ENCODE results near the genes TBX10 and GAL.

DNA sequence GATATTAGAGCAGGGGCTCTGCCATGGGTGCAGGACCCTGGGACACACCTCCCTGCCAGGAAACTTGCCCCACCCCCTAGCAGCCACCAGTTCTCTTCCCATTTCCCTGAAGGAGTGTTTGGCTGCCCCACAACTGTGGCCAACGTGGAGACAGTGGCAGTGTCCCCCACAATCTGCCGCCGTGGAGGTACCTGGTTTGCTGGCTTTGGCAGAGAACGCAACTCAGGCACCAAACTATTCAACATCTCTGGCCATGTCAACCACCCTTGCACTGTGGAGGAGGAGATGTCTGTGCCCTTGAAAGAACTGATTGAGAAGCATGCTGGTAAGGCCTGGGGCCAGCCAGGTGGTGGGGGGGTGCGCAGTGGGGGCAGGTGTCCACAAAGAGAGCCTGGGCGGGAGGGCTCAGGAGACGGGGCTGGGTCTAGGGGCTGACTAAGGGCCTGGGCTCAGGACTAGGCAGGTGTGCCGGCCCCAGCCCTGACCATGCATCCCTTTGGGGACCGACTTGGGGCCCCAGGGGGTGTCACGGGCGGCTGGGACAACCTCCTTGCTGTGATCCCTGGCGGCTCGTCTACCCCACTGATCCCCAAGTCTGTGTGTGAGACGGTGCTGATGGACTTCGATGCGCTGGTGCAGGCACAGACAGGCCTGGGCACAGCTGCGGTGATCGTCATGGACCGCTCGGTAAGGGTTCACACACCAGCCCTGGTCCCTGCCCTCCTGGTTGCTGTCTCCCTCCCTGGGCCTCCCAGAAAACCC, 4.3 kb downstream of the NDUFV1 start:
- RRBS, 2 experiments, result no CpG with 5 or more reads among the region's 20 CpGs

GRCh38 chr11:67620714-67621146, 9.0 kb downstream of the NUDT8 start:
- RRBS, 2 experiments, result no CpG with 5 or more reads among the region's 11 CpGs

- RRBS, 2 experiments, result 8% methylated on average over 1 of the region's 17 CpGs; no CpG with 5 or more reads in 1 of the 2 experiments
Observed at GRCh38 chr11:67639639-67640075, at the start of gene TBX10. Gene TBX10 (minus strand): TSS chr11:67639763.

DNA sequence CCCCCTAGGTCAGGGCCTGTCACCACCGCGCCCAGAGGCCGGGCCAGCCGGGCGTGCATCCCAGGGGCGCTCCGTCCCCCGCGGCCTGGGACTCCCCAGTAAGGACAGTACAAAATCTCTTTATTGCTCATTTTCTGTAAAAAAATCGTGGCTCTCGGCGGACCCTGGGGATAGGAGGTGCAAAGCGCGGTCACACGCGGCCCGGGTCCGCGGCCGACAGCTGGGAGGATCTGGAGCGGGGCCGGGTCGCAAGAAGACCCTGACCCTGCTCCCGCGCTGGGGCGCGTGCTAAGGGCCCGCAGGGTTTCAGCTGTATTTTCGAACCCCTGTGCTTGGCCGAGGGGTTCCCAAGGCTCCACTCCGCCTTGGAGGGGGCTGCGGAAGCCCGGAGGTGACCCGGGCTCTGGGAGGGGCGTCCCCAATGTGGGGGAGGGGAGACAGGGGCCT, 36.8 kb upstream of the ALDH3B2 start:
- RRBS, 2 experiments, result no CpG with 5 or more reads among the region's 35 CpGs

GRCh38 chr11:68004776-68005368, 975 bp upstream of the UNC93B1 start:
- RRBS, 2 experiments, result no CpG with 5 or more reads among the region's 12 CpGs

GRCh38 chr11:68011124-68011501, 986 bp downstream of the ALDH3B1 start:
- RRBS, 2 experiments, result 90 to 95% methylated on average over 4 to 6 of the region's 9 CpGs

GRCh38 chr11:68039673-68040102, 863 bp downstream of the TCIRG1 start:
- RRBS, 2 experiments, result no CpG with 5 or more reads among the region's 8 CpGs

GRCh38 chr11:68041032-68042088, 2.5 kb downstream of the TCIRG1 start:
- RRBS, 2 experiments, result no CpG with 5 or more reads among the region's 31 CpGs

DNA sequence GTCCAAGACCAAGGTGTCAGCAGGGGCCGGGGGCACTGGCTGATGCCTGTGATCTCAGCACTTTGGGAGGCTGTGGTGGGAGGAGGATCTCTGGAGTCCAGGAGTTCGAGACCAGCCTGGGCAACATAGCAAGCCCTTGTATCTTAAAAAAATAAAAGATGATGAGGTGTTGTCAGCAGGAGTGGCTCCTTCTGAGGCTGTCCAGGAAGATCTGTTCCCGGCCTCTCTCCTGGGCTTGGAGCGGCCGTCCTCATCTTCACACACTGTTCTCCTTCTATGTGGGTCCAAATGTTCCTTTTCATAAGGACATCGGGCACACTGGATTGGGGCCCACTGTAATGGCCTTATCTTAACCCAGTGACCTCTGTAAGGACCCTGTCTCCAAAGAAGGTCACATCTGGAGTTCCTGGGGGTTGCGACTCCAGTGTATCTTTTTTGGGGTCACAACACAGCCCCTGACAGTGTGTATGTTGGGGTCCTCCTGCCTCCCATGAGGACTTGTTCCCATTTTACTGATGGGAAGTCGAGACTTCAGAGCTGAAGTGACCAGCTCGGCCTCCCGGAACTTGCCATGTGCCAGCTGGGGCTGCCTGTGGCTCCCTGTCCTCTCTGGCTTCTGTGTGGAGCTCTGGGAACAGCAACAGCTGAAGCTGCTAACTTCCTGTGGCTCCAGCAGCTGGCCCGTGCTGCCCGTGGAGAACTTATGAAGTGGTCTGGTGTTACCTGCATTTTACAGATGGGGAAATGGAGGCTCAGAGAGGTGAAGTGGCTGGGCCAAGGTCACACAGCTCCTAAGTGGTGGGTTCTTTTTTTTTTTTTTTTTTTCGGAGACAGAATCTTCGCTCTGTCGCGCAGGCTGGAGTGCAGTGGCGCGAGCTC, 7.6 kb downstream of the TCIRG1 start:
- RRBS, 2 experiments, result 88% methylated on average over 1 of the region's 18 CpGs; no CpG with 5 or more reads in 1 of the 2 experiments

DNA sequence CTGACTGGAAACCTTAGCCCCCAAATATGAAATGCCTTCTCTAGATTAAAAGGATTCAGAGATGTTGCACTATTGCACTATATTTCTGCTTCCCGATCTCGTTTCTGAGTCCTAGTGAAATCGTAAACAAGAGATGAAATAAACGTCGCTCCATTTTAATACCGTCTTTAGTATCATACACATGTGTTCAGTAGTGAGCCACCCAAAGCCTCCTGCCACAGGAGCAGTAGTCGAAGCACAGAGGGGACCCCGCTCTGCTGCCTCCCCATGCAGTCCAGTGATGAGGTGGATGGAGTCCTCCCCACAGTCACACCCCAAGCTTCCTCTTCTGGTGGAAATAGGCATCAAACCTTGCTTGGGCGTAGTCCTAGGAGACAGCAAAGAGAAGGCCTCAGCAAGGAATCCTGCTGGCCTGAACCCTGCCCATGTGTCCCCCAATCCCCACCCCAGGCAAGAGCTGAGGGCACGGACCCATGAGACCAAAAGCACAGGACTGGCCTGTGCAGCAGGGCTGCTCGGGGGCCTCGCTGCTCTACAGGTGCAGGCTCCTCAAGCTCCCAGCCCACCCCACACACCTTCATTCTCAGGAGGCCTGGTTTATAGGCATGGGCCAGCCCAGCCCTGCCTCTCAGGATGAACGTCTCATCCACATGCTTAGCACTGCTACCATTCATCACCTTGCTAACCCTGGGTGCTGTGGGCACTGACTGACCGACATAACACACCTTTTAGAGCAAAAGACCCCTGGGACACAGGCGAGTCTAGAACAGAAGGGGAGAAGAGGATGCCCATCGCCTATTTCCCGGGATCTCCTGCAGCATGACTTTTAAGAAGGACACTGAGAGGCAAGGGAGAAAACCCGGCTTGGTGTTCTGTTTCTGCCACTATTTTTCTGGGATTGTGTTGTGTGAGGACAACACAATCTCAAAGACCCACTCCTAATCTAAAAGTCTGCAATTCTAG, 15.1 kb downstream of the TCIRG1 start:
- RRBS, 2 experiments, result no CpG with 5 or more reads among the region's 18 CpGs

DNA sequence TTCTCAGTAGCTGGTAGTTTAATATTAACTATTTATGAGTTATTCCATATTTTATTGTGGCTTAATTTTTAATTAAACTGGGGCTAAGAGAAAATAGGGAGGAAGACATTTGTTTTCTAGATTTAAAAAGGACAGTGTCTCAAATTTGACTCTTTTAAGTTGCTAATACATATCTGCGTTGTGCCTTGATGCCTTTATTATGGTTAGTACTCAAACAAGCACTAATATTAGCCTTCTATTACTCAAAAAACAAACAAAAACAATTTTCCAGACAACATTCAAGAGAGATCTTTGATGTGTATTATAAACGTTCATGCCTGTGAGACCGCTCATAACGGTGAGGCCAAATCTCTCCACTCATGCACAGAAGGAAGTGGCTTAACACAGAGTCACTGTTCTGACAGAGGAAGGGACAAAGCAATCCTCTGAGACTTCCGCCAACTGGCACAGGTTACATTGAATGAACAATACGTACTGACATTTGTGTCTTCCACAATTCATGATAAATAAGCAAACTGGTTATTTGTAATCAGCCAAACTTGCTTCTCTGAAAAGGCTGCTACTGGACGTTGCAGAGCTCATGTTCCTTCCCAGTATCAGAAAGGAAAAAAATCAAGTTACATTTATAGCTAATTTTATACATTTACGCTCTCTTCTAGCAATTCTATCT, 30.5 kb downstream of the CHKA start:
- RRBS, 2 experiments, result no CpG with 5 or more reads among the region's 8 CpGs

GRCh38 chr11:68115105-68116037, 5.8 kb downstream of the CHKA start:
- RRBS, 2 experiments, result no CpG with 5 or more reads among the region's 2 CpGs

- RRBS, 2 experiments, result no CpG with 5 or more reads among the region's 5 CpGs
Observed at GRCh38 chr11:68138144-68138708, 17.0 kb upstream of the CHKA start.

- RRBS, 2 experiments, result no CpG with 5 or more reads among the region's 7 CpGs
Observed at GRCh38 chr11:68153837-68154113, 32.6 kb upstream of the CHKA start.

GRCh38 chr11:68373506-68374086, 61.2 kb downstream of the LRP5 start:
- RRBS, 2 experiments, result 94% methylated on average over 2 of the region's 22 CpGs; no CpG with 5 or more reads in 1 of the 2 experiments

DNA sequence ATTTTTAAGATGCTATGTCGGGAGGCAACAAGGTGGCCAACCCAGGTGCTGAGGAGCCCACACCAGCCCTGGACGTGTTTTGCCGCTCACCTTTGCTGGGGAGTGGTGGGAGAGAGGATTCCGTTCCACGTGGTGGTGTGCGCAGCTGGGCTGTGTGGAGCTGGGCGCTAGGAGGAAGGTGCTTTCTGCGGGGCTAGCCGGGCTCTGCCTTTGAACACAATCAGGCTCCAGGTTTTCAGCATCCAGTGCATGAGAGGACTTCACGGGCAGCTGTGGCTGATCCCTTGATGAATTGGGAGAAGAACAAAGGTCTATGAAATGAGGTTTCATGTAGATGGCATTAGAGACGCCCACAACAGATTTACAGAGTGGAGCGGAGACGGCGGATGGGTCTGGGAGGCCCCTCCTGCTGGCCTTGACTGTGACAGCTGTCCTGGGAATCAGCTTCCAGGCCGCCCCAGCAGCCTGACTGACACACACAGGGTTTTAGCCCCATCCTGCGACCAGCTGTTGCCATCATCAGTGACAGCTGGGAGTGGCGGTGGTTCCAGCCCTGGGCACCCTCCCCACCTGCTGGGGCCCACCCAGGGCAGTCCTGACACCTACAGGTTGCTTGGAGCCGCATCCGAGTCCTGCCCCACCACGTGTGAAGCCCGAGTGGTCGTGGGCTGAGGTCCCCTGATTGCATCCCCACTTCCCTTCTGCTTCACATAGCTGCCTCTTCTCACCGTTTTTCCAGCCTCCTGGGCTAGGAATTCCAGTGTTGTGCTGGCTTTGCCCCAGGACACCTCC, 64.1 kb upstream of the PPP6R3 start:
- RRBS, 2 experiments, result no CpG with 5 or more reads among the region's 23 CpGs

DNA sequence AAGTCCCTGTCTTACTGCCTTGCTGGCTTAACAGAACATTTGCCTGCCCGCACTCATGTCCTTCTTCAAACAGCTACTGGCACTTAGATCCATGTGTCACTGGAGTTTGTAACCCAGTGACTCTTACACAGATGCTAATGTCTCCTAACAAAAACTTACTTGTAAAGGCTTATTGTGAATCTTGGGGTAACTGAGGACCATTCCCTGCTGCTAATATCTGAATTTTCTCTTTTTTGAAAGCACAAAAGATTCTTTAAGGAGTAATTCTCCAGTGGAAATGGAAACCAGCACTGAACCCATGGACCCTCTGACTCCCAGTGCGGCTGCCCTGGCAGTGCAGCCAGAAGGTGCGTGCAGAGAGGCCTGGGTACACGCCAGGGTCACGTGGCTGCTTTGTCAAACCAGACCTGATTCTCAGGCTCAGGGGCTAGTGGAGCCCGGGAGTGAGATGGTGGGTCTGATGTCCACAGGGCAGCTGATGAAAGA, 82.7 kb upstream of the GAL start:
- RRBS, 2 experiments, result no CpG with 5 or more reads among the region's 6 CpGs

DNA sequence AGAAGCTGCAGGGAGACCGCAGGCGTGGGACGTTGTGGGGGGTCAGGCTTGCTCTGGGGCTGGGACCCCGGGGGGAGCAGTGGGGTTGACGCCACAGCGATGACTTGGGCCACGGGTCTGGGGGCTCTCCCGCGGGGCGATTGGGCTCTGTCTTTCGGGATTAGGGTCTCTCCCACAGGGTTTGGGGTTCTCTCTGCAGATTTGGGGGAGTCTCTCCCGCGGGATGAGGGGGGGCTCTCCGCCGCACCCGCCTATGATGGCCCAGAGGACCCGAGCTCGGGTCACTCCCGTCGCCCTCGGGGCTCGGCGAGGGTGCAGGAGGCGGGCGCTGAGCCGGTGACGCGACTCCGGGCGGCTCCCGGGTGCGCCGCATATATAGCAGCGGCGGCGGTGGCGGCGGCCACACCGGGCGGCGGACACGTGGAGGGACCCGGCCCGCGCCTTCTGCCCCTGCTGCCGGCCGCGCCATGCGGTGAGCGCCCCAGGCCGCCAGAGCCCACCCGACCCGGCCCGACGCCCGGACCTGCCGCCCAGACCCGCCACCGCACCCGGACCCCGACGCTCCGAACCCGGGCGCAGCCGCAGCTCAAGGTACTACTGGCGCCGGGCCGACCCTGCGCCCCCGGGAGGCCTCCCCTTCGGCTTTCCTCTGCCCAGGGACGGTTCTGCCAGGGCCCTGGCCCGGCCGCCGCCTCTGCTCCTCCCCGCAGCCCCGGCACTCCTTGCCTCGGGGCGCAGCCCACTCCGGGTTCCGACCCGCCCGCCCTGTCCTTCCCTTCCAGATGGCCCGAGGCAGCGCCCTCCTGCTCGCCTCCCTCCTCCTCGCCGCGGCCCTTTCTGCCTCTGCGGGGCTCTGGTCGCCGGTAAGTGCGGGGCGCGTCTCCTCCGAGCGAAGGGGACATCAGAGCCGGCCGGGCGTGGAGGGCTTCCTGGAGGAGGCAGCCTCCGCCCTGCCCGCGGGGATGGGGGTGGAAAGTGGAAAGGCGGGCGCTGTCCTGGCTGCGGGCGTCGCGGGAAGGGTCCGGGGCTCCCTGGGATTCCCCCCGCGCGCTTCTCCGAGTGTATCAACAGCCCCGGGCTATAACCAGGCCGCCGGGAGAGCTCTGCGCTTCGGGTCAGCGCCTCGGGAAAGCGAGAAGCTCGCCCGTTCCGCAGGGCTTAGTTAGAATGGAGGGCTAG, at the start of gene GAL:
TSS of gene GAL (plus strand) at position 403 of the 1,179 bp plus-strand sequence.
- RRBS, 2 experiments, result 1 to 2% methylated on average over 34 to 45 of the region's 126 CpGs

DNA sequence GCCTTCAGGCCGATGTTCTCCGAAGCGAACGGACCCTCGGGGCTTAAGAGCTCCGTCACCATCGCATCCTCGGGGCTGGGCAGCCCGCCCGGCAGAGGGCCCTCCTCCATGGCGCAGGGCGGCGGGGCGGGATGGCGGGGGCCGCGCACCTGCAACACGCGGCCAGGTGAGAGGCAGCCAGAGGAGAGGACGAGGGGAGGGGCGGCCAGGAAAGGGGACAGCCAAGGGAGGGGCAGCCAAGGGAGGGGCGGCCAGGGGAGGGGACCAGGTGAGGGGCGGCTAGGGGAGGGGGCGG, 822 bp downstream of the TESMIN start:
- RRBS, 2 experiments, result no CpG with 5 or more reads among the region's 24 CpGs

DNA sequence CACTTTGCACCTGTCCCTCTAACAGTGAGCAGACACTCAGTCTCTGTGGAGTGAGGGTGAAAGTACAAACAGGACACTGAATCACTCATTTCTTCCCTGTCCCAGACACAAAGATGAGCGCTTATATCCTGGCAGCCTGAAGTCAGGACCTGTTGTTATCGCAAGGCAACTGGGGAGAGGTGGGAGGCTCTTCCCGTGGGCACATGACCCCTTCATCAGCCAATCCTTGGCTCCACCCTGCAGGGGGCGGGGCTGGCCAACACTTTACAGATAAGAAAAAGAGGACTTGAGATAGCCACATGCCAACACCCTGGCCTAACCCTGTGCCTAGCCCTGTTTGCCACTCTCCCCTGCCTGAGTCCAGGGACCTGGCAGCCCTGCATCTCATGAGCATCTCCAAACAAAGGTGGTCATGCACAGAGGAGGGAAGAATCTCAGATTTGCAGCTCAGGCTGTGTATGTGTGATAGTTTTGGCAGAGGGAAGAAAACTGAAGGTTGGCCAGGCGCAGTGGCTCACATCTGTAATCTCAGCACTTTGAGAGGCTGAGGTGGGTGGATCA, 29.6 kb upstream of the TESMIN start:
- RRBS, 2 experiments, result no CpG with 5 or more reads among the region's 5 CpGs

Measured in NT2/D1 (cell line).